RPMI7951 (cell line): Measurements from ENCODE around the gene SLA2.

DNA sequence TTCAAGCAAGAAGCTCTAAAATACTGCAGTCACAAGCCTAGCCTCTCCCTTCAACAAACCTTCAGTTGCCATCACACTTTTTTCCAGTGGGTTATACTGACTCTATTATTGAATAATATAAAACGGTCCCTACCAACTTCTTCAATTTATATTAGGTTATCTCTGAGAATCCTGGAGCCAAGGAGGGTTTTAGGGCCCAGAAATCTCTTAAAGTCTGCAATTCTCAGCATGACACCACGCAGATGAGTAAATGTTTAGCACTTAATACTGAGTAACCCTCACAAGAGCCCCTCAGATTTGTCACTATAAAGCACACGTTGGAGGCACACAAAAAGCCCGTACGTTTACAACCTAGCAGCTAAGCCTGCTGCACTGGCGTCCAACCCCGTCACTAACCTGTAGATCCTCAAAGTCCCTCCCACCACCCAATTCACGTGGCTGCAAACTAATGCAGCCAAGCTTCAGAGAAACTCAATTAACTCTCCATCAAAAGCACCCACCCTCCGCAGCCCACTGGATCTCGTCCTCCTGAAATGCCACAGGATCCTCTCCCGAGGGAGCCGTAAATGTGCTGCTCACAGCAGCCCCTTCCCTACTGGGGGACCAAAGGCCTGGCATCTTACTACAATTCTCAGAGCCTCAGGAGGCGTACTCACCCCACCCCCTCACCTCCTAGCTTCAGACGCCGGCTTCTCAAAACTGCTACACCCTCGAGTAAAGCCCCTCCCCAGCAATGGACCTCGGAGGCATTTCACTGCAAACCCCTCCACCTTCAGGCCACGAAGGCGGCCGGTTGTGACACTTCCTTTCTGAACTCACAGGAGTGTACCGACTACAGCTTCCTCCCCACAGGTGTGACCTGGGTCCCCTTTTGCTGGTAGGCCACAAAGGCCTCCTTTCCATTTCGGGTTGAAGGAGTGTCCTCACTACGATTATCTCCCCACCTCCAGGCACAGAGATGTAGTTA lies 1.0 kb downstream of the CPNE1 start:
- RAMPAGE, long total RNA = no peak

- RAMPAGE, long total RNA = no peak
Measured at GRCh38 chr20:35702533-35703198, 3.5 kb downstream of the ROMO1 start.

DNA sequence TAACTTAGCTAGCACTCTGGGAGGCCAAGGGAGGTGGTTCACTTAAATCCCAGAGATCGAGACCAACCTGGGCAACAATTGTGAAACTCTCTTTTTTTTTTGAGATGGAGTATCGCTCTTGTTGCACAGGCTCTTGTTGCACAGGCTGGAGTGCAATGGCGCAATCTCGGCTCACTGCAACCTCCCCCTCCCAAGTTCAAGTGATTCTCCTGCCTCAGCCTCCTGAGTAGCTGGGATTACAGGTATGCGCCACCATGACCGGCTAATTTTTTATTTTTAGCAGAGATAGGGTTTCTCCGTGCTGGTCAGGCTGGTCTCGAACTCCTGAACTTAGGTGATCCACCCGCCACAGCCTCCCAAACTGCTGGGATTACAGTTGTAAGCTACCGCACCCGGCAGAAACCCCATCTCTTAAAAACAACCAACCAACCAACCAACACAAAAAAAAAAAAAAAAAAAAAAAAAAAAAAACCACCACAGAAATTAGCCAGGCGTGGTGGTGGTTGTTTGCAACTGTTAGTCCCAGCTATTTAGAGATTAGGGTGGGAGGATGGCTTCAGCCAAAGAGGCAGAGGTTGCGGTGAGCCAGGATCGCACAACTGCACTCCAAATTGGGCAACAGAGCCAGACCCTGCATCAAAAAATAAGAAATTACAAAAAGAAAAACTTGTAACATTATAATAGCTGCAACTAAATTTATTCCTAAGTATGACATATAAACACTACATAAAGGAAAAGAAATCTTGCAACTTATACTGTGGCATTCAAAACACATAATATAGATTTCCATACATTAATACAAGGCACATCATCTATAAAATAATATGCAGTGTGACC lies 14.2 kb downstream of the ROMO1 start:
- RAMPAGE, long total RNA = no peak

DNA sequence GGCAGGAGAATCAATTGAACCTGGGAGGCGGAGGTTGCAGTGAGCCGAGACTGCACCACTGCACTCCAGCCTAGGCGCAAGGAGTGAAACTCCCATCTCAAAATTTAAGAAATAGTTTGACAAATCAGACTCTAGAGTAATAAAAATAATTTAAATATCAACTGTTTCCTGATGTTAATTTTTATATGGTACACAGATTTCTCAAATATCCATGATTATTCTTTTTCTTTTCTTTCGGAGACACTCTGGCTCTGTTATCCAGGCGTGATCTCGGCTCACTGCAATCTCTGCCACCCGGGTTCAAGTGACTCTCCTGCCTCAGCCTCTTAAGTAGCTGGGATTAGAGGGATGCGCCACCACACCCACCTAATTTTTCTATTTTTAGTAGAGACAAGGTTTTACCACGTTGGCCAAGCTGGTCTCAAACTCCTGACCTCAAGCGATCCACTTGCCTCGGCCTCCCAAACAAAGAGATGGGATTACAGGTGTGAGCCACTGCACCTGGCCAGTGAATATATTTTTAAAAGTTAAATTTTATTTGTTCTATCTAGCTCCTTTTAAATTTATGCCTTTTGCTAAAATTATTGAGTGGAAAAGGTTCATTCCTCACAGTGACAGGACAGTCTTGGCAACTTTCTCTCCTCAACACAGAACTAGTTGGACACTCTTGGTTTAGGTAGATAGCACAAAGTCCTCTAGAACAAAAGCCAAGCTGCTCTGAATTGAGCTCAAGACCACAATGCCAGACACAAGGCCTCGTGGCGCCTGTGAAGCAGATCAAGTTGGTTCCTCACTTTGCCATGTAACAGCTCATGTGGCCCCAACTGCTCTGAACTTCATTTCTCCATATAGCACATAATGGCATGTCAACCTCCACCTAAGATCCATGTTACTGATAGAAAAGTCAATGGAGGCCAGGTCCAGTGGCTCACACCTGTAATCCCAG lies 20.6 kb downstream of the ROMO1 start:
- RAMPAGE, long total RNA = no peak

GRCh38 chr20:35726594-35727606 lies 15.2 kb downstream of the RBM39 start:
- RAMPAGE, long total RNA = no peak

DNA sequence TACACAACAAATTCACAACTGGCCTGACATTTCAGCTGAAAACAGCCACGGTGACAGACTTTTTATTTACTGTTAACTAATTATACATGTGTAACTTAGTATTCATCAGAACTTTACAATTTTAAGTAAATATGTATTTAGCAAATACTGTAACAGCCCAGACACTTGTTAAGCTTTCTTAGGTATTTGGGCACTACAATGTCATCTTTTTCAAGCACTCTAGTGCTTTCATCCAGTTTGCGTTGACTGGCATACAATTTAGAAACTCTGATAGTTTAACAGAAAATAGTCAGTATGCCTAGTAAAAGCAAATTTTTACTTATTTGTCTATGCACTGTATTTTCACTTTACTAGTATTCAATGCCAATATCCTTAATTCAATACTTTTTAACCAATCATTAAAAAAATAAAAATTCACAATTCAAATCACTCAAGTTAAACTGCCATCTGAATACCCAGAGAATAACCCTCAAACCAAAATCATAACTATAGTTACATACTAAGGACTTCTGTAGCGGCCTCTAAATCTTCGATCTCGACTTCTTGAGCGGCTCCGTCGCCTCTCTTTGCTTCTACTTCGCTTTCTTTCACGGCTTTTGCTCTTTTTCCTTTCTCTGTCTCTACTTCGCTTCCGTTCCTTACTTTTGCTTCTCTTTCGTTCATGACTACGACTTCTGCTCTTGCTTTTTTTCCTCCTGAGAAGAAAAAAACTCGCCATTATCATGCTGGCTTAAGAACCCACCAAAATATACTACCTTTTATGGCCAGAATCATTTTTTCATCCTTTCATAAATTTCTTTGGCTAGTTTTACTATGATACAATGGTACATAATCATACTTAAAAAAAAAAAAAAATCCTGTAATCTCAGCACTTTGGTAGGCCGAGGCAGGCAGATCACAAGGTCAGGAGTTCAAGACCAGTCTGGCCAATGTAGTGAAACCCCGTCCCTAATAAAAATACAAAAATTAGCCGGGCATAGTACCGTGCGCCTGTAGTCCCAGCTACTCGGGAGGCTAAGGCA lies 10.3 kb downstream of the RBM39 start:
- RAMPAGE, long total RNA = no peak

DNA sequence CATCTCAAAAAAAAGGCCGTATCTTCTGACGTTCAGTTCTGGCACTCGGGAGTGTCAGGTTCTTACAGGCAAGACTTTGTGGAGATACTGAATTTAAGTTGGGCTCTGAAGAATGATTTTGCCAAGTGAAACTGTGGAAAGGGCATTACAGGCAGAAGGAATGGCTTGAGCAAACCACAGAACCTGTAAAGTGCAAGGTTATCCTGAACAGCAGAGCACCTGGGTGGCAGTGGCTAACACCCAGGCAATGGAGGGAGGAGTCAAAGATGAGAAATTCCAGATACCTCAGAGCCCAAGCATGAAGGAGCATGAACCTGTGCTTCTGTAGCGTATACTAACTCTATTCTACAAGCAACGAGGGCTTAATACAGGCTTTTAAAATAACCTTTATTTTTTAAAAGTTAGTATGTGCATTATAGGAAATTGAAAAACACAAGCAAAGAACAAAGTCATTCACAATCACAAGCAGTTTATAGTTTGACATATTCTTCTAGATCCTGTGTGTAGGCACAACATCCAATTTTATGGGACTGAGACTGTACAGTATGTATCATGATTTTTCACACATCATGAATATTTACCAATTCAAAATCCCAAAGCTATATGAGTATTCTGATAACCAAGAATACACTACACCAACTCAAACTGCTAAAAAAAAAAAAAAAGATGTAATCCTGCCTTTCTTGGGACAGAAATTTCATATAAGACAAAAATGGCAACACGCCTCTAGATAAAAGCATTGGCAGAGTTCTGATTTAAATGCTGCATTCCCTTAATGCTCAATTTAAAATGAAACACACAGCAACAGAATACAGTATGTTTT lies 77.1 kb downstream of the CNBD2 start:
- RAMPAGE, long total RNA = no peak

GRCh38 chr20:36083384-36083583 lies 71.3 kb upstream of the EPB41L1 start:
- RAMPAGE, long total RNA = no peak

DNA sequence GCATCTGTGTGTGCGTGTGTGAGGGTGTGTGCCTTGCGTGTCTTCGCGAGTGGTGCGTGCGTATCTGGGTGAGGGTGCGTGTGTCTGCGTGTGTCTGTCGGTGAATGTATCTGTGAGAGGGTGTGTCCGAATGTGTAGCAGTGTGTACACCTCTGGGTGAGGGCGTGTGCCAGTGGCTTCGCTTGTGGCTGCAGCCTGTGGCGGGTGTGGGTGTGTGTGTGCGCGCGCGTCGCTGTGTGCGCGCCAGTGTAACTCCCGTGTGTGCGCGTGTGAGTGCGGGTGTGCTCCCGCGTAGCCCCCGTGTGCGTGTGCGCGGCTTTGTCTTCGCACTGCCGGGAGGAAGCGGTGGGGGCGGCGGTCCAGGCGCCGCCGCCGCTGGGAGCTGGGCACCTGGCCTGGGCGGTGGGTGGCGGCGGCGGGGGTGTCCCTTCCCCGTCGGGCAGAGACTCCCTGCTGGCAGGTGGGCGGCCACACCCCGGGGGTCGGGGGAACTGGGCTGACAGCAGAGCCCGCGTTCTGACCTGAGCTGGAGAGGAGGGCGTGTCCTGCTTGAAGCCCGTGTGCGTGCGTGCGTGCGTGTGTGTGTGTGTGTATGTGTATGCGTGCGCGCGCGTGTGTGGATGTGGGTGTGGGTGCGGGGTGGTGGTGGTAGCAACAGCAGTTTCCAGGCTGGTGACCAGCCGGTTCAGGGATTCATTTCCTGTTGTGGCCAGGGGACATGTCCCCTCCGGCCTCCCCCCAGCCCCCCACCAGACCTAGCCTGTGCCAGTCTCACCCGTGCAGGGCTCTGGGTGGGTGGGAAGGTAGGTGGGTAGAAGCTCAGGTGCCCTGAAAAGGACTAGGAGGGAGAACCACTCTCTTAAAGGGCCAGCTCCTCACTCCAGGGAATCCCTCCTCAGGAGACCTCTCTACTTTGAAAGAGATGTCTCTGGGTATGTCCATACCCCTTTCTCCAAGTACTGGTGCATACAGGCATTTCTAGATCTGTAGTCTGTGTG lies 61.1 kb upstream of the EPB41L1 start:
- RAMPAGE, long total RNA = no peak

- RAMPAGE, long total RNA = no peak
Measured at GRCh38 chr20:36463331-36464225, 77.7 kb upstream of the MYL9 start.

DNA sequence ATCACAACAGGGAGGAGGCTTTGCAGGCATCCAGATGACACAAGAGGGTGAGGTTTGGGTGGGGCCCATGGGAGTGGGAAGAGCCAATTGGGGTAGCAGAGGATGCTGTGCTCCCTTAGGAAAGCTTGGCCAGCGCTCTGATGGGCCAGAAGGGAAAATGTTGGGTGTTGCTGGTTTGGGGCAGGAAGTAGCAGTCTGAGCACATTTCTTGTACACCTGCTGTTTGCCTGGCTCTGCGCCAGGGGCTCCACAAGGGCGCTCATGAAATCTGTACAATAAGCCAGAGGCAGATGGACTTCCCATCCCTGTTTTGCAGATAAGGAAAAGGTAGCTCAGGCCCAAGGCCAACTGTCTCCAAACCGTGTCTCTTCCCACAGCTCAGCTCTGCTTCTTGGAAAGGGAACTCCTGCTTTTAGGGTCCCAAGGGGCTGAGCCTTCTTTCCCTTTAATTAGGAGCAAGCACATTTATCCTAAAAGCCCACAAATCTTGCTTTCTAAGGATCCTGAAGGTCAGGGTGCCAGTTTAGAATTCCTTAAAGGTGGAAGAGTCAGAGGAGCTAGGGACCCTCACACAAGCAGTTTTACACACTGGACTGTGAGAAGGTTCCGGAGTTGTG lies 73.6 kb upstream of the MYL9 start:
- RAMPAGE, long total RNA = no peak

- RAMPAGE, long total RNA = no peak
Measured at GRCh38 chr20:36478807-36479771, 62.2 kb upstream of the MYL9 start.

- RAMPAGE, long total RNA = no peak
Measured at GRCh38 chr20:36491784-36492319, 49.5 kb upstream of the MYL9 start.

- RAMPAGE, long total RNA = no peak
Measured at GRCh38 chr20:36499857-36500731, 41.2 kb upstream of the MYL9 start.

DNA sequence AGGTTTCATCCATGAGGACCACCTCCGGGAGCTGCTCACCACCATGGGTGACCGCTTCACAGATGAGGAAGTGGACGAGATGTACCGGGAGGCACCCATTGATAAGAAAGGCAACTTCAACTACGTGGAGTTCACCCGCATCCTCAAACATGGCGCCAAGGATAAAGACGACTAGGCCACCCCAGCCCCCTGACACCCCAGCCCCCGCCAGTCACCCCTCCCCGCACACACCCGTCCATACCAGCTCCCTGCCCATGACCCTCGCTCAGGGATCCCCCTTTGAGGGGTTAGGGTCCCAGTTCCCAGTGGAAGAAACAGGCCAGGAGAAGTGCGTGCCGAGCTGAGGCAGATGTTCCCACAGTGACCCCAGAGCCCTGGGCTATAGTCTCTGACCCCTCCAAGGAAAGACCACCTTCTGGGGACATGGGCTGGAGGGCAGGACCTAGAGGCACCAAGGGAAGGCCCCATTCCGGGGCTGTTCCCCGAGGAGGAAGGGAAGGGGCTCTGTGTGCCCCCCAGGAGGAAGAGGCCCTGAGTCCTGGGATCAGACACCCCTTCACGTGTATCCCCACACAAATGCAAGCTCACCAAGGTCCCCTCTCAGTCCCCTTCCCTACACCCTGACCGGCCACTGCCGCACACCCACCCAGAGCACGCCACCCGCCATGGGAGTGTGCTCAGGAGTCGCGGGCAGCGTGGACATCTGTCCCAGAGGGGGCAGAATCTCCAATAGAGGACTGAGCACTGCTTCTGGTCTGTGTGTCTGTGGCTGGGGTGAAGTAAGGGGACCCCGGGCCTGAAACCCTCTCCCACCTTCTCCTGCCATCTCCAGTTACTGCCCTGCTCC lies 8.0 kb downstream of the MYL9 start:
- RAMPAGE, long total RNA = no peak

GRCh38 chr20:36550764-36551625 lies 9.7 kb downstream of the MYL9 start:
- RAMPAGE, long total RNA = no peak

DNA sequence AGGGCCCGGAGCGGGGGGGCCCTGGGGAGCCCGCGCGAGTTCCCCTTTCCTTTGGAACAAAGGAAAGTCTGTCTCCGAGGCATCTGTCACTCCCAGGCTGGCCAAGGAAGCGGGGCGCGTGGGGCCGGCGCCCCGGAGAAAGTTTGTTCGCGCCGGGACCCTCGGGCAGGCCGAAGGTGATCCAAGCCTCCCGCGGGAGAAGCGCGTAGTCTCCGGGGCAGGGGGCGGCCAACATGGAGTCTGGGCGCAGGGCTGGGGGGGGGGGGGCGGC lies 724 bp downstream of the TGIF2 start:
- RAMPAGE, long total RNA = no peak

DNA sequence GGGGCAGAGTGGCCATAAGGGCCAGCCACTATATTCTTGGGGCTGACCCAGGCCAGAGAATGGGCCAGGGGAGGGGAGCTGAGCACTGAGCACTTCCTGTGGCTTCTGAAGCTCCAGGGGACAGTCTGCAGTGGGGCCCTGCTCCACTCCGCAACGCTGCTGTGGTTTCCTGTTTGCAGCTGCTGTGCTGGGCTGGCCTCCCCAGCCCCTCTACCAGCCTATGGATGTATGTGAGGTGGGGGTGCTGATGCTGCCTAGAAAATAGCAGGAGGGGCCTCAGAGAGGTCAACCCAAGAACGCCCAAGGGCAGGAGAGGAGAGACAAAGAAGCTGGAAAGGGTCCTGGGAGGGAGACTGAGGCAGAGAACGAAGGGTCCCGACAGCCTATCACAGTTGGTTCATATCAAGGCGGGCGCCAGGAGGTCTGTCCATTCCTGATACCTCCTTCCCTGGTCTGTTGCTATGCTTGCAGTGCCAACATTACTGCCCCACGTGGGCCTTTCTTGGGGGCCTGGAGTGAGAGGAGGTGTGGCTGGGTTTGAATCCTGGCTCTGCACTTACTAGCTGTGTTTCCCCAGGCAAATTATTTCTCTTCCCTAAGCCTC lies 15.9 kb downstream of the SLA2 start:
- RAMPAGE, long total RNA = no peak

DNA sequence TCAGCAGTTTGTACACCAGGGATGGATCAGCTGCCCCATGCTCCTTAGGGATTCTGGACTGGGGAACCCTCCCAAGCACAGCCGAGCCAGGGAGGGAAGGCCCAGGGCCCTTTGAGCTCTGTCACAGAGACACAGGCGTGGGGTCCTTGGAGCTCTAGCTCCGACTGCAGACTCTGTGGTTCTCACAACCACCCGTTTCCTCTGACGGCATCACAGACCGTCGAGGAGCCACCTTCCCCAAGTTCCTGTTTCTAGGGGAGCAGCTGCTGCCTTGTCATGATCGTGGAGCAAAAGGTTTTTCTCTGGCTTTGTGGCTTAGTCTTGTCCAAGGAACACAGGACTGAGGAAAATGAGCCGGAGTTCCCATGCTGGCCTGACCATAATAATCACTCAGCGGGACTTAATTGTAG lies at the start of gene SLA2:
Gene SLA2, minus strand, starts transcription at position 166 of the 410 bp plus-strand sequence.
- RAMPAGE, long total RNA = no peak

GRCh38 chr20:36785968-36786737 lies 12.6 kb upstream of the DSN1 start:
- RAMPAGE, long total RNA = no peak